Prostate gland (tissue), 2 donors: Measurements from ENCODE around the gene MAPT.

GRCh38 chr17:45418437-45419265 is 14.0 kb downstream of the ARHGAP27 start:
- PRO-cap = no peak
- RAMPAGE, long total RNA, 2 experiments = no peak in any of the 2 experiments

DNA sequence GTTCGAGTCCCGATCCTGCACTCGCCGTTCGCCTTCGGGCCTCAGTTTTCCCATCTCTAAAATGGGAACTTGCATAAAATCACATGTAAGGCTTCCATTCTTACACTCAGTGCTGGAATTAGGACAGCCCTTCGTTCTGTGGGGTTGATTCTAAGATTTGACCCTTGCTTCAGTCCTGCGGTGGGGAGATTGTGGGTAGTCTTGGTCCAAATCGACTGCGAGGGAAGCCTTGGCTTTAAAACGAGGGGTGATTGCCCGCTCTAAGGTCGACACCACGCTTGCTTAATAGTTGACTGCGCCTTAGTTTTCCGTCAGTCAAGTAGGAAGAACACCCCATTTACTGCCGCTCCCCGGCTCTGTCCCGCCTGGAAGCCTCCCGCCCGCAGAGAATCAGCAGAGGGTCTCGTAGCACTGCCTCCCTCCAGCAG is 2.3 kb downstream of the ARHGAP27 start:
- PRO-cap = unidirectional peak, plus-strand start at position 311 of the sequence
- RAMPAGE, long total RNA, 2 experiments = no peak in any of the 2 experiments

DNA sequence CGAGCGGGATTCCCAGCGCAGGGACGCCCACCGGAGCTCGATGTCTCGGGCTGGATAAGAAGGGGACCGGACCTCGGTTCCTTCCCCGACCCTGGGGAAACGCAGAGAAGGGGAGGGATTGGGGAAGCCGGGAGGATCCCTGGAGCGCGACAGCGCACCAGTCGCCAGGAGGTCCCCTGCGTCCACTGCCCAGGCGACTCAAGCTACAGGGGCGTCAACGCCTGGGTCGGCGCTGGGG is 492 bp downstream of the ARHGAP27 start:
- PRO-cap = no peak
- RAMPAGE, long total RNA, 2 experiments = no peak in any of the 2 experiments

DNA sequence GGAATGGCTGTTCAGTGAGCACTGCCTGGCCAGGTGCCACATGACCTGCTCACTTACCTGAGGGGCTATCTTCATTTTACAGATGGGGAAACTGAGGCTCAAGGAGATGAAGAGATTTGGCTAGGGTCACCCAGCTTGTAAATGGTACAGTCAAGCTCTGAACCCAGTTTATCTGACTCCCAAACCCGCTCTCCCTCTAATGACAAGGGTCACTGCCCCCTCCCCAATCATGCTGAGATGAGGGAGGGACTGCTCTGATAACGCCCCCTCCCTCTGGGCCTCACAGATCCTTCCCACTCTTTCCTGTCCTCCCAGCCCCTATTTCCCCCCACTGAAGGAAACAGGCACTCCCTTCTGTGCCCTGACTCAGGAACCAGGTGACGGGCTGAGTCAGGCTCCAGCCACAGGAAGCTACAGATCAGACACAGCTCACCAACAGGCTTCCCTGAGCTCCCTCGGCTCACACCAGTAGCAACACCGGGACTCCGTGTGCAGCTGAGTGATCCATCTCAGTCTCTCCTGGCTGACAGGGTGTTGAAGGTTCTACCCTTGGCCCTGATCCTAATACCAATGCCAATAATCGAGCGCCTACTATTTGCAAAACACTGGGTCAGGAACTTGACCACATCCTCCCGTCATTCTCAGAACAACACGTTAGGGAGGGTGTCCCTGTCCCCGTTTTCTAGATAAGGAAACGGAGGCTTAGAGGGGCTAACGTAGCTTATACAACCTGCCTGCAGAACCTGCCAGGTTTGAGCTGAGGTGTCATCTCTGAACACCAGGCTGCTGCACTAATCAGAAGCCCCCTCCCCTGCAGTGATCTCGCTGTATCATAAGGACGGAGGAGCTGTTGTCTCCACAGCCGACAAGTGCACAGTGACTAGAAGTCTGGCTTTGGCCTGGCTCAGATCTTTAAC is 13.3 kb upstream of the ARHGAP27 start:
- PRO-cap = no peak
- RAMPAGE, long total RNA, 2 experiments = no peak in any of the 2 experiments

DNA sequence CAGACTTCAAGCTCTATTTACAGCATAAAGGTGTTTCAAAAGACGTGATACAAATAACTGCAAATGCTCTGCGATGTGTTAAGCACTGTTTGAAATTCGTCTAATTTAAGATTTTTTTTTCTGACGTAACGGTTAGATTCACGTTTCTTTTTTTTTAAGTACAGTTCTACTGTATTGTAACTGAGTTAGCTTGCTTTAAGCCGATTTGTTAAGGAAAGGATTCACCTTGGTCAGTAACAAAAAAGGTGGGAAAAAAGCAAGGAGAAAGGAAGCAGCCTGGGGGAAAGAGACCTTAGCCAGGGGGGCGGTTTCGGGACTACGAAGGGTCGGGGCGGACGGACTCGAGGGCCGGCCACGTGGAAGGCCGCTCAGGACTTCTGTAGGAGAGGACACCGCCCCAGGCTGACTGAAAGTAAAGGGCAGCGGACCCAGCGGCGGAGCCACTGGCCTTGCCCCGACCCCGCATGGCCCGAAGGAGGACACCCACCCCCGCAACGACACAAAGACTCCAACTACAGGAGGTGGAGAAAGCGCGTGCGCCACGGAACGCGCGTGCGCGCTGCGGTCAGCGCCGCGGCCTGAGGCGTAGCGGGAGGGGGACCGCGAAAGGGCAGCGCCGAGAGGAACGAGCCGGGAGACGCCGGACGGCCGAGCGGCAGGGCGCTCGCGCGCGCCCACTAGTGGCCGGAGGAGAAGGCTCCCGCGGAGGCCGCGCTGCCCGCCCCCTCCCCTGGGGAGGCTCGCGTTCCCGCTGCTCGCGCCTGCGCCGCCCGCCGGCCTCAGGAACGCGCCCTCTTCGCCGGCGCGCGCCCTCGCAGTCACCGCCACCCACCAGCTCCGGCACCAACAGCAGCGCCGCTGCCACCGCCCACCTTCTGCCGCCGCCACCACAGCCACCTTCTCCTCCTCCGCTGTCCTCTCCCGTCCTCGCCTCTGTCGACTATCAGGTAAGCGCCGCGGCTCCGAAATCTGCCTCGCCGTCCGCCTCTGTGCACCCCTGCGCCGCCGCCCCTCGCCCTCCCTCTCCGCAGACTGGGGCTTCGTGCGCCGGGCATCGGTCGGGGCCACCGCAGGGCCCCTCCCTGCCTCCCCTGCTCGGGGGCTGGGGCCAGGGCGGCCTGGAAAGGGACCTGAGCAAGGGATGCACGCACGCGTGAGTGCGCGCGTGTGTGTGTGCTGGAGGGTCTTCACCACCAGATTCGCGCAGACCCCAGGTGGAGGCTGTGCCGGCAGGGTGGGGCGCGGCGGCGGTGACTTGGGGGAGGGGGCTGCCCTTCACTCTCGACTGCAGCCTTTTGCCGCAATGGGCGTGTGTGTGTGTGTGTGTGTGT is at the start of gene MAPT:
MAPT (plus strand) TSS at position 815 of the 1,331 bp plus-strand sequence.
- PRO-cap = bidirectional peak, plus-strand start at position 821 of the sequence, minus-strand start at position 510 of the sequence
- RAMPAGE, long total RNA, 2 experiments = start-site peak on the plus strand in 2 of 2 experiments, centred at positions 814 to 815 of the sequence, 77 to 99 reads per replicate

DNA sequence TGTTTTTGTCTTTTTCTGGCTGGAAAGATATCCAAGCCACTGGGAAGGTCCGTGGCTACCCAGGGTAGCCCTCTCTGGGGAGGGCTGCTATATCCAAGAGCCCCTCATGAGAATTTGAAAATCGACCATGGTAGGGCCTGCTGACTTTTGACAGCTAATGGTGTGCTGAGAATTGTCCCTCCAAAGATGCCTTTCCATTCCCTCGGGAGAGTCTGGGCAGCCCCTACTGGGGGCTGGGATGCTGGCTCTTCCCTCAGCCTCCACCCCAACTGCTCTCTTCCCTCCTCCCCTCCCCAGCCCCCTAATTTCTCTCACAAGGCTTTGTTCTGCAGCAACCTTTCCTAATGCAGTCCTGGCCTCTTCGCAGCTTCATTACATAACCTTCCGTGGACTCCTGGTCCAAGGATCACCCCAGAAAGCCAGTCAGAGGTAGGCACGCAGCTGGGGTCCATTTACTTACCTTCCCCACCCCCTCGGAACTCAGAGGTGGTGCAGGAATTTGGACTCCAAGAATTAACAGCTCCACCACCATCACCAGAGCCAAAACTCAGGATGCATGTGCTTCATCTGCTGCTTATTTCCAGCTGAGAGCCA is 40.7 kb downstream of the MAPT start:
- PRO-cap = no peak
- RAMPAGE, long total RNA, 2 experiments = no peak in any of the 2 experiments

DNA sequence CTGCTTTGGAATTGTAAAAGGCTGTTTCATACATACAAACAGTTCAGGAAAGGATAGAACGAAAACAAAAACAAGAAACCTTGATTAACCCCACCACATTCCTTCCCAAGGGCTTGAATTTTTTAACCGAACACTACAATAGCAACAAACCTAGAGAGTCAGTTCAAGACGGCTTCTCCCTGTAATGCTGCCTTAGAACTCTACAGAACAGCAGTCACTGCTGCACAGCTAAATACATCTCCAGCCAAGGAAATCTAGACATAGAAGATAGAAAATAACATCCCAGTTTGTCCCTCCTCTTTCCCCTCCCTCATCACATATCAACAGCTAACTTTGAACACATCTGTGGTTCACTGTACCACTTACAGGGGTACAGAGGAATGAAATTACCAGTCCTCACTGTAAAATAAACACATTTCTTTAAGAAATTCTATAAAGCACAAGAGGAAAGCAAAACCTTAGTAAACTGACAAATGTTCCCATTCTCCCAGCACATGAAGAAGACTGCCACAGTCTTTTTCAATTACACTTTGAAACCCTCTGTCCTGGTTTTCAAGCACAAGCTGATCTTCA is 62.6 kb downstream of the KANSL1 start:
- PRO-cap = no peak
- RAMPAGE, long total RNA, 2 experiments = no peak in any of the 2 experiments

DNA sequence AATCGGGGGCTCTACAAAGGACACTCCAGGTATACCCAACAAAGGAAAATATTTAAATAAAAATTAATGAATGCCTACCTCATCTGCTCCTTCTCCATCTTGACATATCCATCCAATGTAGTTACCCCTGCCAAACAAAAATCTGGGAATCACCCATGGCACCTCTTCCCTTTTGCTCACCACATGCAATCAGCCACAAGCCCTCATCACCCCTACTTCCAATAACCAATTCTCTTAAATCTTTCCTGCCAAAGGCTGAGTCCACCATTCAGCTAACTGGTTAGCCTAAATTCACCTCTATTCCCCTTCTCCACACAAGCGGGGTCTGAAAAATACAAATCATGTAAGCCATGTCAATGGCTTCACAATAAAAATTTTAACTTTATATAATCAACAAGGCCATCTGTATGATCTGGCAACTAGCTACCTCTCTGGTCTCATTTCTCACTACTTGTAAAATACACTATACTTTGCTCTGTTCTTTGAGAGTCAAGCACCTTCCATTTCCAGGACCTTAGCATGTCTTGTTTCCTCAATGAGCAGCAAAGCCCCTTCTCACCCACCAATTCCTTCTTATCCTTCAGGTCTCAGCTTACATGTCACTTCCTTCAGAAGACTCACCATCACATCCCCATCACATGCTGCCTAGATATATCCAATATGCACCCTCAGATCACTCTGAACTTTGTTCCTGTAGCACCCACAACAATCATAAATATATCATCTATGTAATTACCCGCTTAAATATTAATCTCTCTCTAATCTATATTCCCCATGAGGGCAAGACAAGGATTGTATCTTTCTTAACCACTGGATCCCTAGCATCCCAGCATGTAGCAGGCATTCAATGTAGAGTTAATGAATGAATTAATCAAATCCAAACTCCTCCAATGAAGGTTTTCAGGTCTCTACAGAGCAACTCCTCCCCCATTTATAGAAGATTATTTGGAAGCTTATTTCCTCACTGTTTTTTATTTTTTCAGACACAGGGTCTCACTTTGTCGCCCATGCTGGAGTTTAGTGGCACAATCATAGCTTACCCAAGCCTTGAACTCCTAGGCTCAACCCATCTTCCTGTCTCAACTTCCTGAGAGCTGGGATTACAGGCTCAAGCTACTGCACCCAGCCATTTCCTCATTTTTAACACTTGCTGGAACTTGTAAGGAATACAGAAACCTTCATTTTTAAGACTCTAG is 30.4 kb downstream of the KANSL1 start:
- PRO-cap = no peak
- RAMPAGE, long total RNA, 2 experiments = no peak in any of the 2 experiments

- PRO-cap = no peak
- RAMPAGE, long total RNA, 2 experiments = no peak in any of the 2 experiments
Measured at GRCh38 chr17:46168373-46168760, 24.9 kb downstream of the KANSL1 start.

DNA sequence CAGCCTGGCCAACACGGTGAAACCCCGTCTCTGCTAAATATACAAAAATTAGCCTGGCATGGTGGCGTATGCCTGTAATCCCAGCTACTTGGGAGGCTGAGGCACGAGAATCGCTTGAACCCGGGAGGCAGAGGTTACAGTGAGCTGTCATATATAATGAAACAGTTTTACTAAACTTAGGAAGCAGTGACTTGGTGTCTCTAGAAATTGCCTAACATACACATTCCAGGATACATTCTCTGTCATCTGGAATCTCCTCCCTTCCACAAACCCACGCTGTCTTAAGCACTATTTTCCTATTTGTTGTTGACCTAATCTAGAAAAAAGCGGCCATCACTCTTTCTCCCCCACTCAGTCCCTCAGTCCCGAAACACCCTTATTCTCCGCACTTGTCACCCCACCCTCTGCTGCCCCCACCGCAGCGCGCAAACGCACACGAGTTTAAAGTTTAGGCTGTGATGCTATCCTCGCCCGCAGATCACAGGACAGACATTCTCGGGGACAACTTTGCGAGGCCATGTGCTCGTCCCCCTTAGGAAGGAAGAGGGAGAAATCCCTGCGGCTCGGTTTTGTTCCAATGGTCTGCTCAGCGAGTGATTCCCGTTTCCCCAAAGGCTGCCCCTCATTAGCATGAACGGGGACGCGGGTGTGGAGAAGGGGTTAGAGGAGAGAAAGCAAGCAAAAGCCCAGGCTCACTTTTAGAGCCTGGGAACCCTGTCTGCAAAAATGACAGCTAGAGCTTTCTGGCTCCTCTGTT is 28.9 kb upstream of the LRRC37A start:
- PRO-cap = no peak
- RAMPAGE, long total RNA, 2 experiments = no peak in any of the 2 experiments

GRCh38 chr17:46716123-46716322 is 102.5 kb downstream of the WNT3 start:
- PRO-cap = no peak
- RAMPAGE, long total RNA, 2 experiments = no peak in any of the 2 experiments

DNA sequence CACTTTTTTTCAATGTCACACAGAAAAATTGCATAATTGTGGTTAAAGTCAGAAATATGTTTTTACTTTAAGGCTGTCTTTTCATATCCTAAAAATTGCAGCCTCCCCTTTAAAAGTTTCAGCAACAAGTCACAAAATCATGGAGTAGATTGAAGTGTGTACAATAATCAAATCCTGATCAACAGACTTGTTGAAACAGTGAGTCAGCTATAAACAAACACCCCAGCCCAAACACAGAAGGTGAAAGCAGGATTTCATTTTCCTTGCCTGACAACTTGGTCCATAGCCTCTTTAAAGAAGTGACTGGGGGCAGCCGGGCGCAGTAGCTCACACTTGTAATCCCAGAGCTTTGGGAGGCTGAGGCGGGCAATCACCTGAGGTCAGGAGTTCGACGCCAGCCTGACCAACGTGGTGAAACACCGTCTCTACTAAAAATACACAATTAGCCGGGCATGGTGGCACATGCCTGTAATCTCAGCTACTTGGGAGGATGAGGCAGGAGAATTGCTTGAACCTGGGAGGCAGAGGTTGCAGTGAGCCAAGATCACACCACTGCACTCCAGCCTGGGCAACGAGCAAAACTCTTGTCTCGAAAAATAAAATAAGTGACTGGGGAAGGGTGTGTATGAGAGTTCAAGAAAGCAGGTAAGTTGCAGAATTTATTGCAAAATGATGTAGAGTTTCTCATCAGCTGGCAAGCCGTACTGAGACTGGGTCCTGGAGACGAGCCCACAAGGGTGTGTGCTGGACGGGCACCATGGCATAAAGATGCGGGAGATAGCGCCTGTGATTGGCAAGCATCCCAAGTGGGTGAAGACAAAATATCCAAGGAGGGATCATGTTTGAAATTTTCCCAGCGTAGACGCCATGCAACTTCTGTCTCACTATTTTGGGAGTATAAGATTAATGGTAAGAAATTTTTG is 59.6 kb downstream of the WNT3 start:
- PRO-cap = no peak
- RAMPAGE, long total RNA, 2 experiments = no peak in any of the 2 experiments

DNA sequence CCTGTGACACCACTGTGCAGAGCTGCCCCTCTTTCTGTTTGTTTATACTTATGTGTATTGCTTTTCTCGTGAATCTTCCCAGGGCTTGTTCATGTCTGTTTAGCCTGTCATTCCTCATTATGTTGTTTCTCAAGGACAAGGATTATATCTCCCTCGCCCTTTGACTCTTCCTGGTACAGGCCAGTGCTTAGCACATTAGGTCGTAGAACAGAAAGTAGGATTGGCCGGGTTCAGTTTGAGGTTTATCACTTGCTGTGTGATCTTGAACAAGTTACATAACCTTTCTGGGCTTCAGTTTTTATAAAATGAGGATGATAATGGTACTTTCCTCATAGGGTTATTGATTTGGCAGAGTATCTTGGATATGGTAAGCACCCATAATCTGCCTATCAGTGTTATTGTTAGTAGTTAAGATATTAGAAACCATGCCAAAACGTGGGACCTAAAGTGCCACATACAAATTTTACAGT is 6.0 kb downstream of the GOSR2 start:
- PRO-cap = no peak
- RAMPAGE, long total RNA, 2 experiments = no peak in any of the 2 experiments

DNA sequence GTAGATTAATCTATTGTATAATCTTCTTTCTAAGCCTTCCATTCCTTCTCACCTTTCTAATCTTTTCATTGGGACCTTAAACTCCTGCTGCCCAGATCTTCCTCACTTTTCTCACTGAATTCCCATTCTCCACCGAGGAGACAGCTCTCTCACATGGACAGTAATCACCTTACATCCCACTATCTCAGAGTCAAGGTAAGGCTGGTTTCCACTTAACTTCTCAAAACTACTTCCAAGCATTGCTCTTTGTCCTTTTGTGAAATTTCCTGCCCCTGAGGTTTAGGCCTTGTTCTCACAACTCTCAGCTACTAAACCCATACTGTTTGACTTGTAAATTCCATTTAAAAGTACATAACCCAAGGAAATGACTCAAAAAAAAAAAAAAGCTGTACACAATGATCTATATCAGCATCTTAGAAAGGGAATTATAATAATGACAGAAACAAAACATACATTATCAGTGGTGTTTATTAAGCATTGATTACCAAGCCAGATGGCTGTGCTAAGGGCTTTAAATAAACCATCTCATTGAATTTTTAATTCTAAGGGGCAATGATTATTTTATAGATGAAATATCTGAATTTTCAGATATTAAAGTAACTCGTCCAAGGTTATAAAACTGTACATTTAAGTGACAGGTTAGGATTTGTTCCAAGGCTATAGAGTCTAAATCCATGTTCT is 8.7 kb downstream of the CDC27 start:
- PRO-cap = no peak
- RAMPAGE, long total RNA, 2 experiments = no peak in any of the 2 experiments

DNA sequence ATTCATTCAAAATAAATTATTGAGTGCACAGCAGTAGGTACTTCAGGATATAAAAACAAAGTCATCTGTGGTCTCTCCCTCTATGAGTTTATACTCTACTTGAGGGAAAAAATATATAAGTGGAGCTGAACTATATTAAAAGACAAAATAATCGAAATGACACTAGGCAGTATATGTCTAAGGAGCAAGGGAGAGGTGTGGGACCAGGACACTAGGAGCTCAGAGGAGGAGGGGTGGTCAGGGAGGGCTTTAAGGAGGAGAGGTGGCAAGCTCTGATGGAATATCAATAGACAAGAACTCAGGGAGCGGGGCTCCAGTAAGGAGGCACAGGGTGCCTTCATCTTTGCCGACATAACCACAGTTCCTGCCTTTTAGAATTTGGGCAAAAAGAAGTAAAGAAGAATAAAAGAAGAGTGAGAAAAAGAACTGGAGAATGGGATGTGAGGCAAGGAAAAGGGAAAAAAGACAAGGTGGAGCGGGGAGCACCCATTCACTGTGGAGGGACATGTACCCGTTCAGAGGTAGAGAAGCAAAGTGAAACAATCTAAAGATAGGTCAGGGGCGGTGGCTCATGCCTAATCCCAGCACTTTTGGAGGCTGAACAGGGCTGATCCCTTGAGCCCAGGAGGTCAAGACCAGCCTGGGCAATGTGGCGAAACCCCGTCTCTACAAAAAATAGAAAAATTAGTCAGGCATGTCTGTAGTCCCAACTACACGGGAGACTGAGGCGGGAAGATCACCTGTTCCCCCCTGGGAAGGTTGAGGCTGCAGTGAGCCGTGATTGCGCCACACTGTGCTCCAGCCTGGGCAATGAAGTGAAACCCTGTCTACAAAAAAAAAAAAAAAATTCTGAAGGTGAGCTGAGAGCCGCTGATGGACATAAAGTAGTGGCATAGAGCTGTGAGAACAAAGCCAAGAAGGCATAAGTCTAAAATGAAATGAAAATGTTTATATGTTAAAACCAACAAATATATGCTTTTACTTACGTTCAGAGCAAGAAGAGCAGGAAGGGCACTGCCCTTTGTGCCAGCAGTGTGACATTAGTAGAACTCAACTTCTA is 21.6 kb downstream of the MYL4 start:
- PRO-cap = no peak
- RAMPAGE, long total RNA, 2 experiments = no peak in any of the 2 experiments

- PRO-cap = no peak
- RAMPAGE, long total RNA, 2 experiments = no peak in any of the 2 experiments
Measured at GRCh38 chr17:47276358-47276854, 22.8 kb downstream of the ITGB3 start.

DNA sequence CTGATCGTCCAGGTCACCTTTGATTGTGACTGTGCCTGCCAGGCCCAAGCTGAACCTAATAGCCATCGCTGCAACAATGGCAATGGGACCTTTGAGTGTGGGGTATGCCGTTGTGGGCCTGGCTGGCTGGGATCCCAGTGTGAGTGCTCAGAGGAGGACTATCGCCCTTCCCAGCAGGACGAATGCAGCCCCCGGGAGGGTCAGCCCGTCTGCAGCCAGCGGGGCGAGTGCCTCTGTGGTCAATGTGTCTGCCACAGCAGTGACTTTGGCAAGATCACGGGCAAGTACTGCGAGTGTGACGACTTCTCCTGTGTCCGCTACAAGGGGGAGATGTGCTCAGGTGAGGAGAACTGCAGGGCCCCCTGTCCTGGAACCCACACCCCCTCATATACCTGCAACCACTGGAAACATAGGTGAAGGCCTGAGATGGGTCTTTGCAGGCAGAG is 31.5 kb upstream of the EFCAB13 start:
- PRO-cap = no peak
- RAMPAGE, long total RNA, 2 experiments = no peak in any of the 2 experiments

- PRO-cap = no peak
- RAMPAGE, long total RNA, 2 experiments = no peak in any of the 2 experiments
Measured at GRCh38 chr17:47491514-47492095, 39.3 kb upstream of the NPEPPS start.

DNA sequence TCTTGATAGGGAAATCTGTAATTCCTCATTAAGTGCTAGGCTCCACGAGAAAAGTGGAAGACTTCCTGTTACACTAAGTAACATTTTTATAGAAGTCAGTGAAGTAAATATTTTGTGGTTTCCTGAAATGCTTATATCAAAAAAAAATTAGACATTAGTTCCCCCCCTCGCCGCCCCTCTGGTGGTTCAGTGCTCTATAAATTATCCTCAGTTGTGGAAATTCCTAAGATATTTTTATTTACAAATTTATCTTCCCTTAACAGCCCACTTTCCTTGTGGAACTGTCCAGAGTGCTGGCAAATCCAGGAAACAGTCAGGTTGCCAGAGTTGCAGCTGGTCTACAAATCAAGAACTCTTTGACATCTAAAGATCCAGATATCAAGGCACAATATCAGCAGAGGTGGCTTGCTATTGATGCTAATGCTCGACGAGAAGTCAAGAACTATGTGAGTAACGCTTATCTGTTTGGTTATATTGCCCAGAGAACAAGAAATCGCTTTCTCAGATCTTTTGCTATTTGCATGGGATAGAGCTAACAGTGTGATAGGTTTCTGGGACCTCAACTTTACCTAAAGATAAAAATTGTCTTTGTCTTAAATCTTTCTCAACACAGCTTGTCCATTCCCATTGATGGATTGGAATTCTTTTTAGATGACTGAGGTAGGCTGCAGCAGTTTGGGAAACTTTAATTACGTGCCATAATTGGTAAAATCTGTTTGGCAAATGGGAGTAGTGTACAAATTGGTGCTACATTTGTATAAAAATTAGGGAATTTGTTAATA is 2.9 kb downstream of the KPNB1 start:
- PRO-cap = no peak
- RAMPAGE, long total RNA, 2 experiments = no peak in any of the 2 experiments

DNA sequence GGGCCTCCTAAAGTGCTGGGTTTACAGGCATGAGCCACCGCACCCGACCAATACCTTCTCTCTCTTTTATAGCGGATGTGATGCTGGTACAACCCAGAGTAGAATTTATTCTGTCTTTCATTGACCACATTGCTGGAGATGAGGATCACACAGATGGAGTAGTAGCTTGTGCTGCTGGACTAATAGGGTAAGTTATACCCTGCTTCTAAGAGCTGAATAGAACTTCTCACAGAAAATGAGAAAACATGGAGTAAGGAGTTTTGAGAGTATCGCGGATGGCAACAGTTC is 14.1 kb upstream of the TBKBP1 start:
- PRO-cap = no peak
- RAMPAGE, long total RNA, 2 experiments = no peak in any of the 2 experiments